LUHMES (cell line): Measurements from ENCODE around the gene CEP68.

GRCh38 chr2:64021526-64022080 lies 2.4 kb upstream of the VPS54 start:
- PRO-cap = no peak

DNA sequence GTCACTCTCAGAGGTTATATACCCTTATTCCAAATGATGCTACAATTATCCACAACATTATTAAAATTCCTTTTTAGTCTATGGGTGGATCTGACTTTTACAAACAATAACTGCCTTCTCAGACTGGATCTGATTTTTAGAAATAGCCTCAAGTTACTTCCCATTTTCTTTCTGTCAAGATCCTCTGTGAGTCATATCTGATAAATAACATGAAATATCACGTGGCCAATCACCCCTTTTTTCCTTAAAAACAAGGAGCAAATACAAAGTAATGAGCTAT lies 6.7 kb downstream of the PELI1 start:
- PRO-cap = no peak

DNA sequence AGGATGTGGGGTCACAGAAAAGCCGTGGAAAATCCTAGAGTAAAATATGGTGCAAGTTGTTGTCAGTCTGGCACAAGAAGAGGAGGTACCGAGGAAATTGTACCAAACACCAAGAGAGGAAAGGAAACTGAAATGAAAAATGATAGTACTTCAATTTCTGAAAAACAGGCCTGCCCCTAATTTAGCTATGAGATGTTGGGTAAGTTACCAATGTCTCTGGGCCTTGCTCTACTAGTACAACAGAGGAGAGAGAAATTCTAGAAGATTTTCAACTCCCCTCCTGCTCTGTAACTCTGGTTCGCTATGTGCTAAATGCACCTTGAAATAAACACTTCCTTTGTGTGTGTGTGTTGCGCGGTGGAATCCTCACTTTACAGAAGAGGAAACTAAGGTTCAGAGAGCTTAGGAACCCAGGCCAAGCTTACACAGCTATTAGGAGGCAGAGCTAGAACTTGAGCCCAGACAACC lies 78.9 kb upstream of the PELI1 start:
- PRO-cap = no peak

GRCh38 chr2:64261876-64262529 lies 117.8 kb upstream of the PELI1 start:
- PRO-cap = no peak

DNA sequence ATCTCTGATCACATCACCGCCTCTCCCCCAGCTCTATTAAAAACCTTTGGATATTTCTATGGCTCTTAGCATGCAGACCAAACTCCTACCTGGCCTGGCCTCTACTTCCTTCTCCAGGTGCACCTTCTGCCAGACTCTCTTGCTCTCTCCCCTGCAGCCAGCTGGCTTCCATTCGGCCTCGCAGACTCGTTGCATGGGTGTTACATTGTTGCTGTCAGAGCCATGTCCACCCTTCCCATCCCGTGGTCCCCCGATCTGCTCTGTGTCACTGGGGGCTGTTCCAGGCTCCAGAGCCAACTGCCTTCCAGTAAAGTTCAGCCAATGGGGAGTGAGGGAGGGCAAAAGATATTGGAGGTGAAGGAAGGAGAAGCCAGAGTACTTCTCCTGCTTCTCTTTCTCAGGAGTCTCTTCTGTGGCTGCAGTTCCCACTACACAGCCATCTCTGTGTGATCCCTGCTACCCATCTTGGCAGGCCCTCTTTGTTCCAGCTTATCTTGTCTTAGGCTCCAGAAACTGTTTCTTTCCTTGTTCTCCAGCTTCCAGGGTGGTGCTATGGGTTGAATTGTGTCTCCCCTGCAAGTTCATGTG lies 112.4 kb upstream of the LGALSL start:
- PRO-cap = no peak

DNA sequence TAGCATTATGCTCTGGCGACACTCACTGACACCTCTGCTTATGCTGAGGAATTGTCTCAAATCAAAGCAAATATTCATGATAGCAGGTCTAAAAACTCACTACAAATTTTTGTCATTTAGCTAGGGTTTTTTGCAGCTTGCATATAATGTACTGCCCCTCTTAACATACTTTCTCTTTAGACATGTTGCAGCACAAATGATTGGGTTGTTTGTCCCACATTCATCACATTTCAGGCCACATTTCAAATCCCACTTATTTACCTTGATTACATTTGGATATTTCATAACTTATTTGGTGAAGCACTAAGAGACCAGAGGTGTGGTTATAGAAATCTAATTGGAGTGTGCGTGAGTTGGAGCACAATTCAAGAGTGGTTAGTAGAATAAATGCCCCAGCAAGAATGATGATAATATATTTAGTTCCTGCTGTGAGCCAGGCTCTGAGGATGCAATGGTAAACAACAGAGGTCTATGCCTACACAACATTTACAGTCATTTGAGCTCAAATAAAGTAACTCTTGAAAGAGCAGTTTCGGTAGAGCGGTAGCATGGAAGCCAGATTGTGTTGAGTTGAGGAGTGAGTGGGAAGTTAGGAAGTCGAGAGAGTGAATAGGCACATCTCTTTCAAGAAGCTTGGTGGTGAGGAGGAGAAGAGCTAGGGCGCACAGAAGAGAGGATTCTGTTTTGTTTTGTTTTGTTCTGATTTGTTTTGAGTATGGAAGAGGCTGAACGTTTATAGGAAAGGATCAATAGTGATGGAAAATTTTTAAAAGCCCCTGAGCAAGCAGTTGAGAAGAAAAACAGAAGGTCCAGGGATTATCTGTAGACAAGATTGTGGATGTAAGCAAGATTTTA lies 15.3 kb downstream of the AFTPH start:
- PRO-cap = no peak

GRCh38 chr2:64606199-64607616 lies 47.0 kb downstream of the SERTAD2 start:
- PRO-cap = no peak

- PRO-cap = unidirectional peak, minus-strand start at chr2:64609785
Measured at GRCh38 chr2:64609005-64610198, 44.3 kb downstream of the SERTAD2 start.

DNA sequence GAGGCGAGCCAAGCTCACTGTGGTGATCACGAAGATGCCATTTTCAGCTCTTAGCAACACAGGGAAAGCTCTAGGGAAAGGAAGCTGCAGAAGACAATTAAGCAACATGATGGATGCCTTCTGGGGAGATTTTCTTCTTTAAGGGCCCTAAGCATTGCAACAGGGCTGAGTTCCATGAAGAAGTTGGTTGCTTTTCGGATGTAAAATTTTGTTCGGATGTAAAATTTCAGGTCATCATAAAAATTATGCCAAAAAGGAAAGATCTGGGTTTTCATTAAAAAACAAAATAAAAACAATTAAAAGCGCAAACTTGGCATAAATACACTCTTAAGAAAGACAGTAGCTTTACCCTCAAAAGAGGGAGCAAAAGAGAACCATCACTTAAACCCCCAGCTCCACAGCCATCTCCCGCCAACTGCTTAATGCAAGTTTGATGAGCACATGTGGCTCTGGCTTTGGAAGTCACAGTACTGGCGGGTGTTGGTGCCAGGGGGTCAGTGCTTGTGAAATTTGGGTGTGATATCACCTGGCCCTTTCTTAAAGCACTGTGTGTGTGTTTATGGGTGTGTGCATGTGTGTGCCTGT lies 19.1 kb downstream of the SERTAD2 start:
- PRO-cap = no peak

DNA sequence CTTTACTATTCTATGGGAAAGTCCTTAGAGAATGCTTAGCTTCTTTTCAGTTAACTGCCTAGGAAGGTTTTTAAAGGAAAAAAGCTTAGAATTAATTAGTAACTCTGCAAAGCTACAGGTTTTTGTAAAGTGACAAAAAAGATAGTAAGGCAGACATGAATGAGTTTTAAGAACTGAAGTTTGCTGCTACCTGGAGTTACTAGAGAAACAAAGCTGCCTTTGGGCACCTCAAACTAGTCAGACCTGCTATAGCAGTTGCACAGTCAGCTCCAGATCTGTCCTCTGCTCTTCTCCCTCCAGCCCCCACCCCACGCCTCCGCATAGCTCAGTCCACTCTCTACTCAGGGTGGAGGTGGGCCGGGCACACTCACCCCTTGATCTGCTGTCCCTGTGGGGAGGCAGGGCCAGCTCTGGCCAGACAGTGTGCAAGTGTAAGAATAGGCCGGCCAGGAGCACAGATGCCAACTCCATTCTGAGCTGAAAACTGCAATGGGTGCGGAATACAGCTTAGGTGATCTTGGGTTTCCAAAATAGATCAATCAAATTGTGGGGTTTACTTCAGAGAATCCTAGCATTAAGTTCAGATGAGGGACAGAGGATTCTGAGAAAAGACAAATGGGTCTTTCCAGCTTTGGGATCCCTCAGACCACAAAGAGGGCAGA lies 4.1 kb downstream of the SERTAD2 start:
- PRO-cap = no peak

- PRO-cap = no peak
Measured at GRCh38 chr2:64830905-64831854, 158.0 kb upstream of the SLC1A4 start.

- PRO-cap = no peak
Measured at GRCh38 chr2:64866713-64867240, 122.4 kb upstream of the SLC1A4 start.

DNA sequence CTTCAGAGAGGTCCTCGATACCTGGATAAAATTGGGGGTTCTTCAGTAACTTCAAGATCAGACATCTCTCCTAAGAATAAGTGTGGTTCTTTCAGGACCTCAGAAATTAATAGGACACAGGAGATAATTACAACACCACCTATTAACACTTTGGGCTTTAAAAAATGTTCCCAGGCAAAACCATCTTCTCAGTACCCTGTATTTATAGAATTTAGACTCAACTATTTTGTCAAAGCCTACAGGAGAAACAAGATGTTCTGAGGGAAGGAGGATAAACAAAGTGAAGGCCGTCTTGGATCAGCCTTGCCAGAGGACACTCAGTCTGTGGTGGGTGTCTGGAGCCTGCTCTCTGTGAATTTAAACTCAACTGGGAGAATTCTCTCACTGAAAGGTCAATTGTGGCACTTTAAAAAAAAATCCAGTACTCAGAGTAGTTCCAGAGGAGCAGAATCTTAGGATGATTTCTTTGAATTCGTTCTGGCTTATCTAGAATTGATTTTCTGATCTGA lies 28.4 kb upstream of the SLC1A4 start:
- PRO-cap = no peak

GRCh38 chr2:65053246-65053593 lies 3.0 kb upstream of the CEP68 start:
- PRO-cap = no peak

- PRO-cap = bidirectional peak, plus-strand start at chr2:65056421, minus-strand start at chr2:65056169; unidirectional peak, plus-strand start at chr2:65056712; bidirectional peak, plus-strand start at chr2:65056933, minus-strand start at chr2:65056889
Measured at GRCh38 chr2:65056326-65057400, at the start of gene CEP68. Gene CEP68 (plus strand): TSS chr2:65056416.

DNA sequence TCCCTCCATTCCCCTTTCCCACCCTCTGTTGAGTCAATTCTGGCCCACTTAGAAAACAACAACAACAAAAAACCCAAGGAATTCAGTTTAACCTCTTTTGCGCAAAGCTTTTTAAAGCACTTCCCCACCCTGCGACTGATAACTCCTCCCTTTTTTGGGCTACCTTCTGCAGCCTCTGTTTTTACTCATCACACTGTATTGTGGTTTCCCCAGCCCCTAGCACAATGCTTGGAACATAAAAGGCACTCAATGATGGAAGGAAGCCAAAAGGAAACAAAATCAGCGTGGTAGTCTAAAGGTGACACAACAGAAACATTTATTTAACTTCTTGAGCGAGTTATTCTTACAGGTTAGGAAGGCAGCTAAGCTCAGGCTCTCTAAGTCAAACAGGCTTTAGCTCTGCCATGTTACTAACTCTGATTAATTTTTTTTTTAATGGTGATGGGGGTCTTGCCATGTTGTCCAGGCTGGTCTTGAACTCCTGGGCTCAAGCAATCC lies 1.2 kb downstream of the CEP68 start:
- PRO-cap = no peak

DNA sequence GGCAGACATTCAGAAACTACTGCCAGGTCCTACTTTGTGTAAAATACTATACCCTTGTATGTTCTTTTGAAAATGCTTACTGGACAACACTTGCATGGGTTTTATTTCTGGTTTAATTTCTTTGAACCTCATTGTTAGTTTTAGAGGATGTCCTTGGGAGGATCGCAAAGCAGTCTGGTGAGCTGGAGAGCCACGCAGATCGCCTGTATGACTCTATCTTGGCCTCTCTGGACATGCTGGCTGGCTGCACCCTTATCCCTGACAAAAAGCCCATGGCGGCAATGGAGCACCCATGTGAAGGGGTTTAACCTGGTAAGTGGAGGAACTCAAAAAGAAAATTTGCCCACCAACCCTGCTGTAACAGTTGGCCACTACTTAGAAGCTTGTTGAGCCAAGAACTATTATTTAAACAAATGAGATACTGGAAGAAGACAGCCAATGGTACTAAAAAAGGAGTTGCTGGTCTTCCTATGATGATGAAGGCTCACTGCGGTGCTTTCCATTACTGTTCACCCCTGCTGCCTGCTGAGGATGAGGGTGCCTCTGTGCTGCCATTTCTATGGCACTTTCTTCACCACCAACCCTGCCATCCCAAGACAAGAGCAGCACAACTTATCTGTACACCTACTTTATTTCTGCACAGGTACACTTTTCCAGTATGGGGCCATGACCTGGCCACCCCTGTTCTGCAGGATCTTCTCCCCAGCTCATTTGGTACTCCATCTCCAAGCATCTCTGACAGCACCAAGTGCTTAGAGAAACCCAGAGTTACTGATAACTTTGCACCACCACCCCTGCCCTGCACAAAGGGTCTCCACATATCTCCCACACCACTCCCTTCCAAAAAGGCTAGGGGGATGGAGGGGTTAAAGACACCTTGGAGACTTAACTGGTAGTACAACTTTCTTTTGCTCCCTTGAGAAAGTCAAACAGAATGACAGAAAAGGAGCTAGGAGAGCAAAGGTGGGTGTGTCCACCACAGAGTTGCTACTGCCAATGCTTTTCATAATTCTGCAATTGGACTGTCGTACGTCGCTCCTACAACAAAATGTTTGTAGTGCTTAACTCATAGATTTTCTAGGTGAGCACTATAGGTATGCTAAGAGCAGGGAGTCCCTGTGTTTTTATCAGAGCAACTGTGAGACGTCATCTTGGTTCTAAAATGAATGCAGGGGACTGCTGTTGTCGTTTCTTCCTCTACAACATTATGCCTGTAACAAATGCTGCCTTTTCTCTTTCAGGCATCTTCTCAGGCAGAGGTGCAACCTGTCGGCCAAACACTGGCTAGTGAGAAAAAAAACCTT lies 26.6 kb downstream of the CEP68 start:
- PRO-cap = no peak

- PRO-cap = no peak
Measured at GRCh38 chr2:65125373-65125813, 4.5 kb downstream of the RAB1A start.

- PRO-cap = no peak
Measured at GRCh38 chr2:65227005-65227278, 689 bp upstream of the ACTR2 start.

- PRO-cap = no peak
Measured at GRCh38 chr2:65309632-65310177, 82.1 kb downstream of the ACTR2 start.